Placental epithelial cell (primary cell): ENCODE results near the genes MSRB2 and PTF1A.

DNA sequence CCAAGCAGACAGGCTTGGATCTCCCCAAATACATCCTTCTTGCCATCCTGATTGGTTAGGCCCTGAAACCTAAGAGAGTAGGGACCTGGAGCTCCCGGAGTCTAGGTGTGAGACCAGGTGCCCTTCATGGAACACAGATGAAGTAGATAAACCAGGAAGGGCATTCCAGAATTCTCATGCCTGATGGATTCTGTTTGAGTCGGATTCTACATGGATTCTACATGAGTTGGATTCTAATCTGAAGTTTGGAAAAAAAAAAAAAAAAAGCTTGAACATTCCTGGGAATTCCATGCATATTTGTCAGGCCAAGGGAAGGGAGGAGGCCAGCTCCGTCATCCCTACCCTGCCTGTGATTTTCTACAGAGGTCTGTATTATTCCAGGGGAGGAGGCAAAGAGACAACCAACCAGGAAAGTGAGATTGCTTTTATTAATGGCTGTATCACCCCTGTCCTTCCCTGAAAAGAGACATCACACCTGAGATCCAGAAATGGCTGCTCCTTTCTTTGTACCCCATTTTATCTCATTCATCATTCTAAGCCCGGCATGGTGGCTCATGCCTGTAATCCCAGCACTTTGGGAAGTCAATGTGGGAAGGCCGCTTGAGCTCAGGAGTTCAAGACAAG, 27.8 kb upstream of the EBLN1 start:
- CAGE, long polyA plus RNA, result no peak

- CAGE, long polyA plus RNA, result no peak
These were observed 5.0 kb upstream of the SPAG6 start for GRCh38 chr10:22340195-22340738.

- CAGE, long polyA plus RNA, result no peak
These were observed 46.3 kb downstream of the SPAG6 start for GRCh38 chr10:22391536-22392112.

- CAGE, long polyA plus RNA, result no peak
These were observed 159.7 kb downstream of the PIP4K2A start for GRCh38 chr10:22554285-22555434.

- CAGE, long polyA plus RNA, result no peak
These were observed 141.4 kb downstream of the PIP4K2A start for GRCh38 chr10:22572617-22573699.

DNA sequence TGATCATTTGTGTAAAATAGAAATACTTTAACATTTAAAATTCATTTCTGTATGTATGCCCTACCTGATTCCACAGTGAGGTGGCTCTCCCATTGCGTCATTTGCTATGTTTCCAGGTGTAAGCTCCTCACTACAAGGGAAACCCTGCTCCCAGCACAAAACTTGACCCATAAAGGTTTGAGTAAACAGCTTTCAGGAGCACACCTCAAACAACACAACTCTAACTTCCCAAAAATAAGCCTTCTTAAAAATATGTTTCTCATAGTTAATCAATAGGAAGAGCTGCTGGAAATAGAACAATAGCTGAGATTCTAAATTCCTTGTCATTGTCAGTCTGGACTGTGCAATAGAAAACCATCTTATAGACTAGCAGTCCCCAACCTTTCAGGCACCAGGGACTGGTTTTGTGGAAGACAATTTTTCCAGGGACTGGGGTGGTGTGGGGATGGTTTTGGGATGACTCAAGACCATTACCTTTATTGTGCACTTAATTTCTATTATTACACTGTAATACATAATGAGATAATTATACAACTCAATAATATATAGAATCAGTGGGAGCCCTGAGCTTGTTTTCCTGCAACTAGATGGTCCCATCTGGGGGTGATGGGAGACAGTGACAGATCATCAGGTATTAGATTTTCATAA, 22.7 kb downstream of the PIP4K2A start:
- CAGE, long polyA plus RNA, result no peak

- CAGE, long polyA plus RNA, result no peak
These were observed 71.7 kb upstream of the MSRB2 start for GRCh38 chr10:23023684-23024098.

GRCh38 chr10:23095234-23095975, at the start of gene MSRB2:
TSS of gene MSRB2 (plus strand) at chr10:23095579.
- CAGE, long polyA plus RNA, result no peak

- CAGE, long polyA plus RNA, result no peak
These were observed 18.1 kb upstream of the PTF1A start for GRCh38 chr10:23173753-23174757.

DNA sequence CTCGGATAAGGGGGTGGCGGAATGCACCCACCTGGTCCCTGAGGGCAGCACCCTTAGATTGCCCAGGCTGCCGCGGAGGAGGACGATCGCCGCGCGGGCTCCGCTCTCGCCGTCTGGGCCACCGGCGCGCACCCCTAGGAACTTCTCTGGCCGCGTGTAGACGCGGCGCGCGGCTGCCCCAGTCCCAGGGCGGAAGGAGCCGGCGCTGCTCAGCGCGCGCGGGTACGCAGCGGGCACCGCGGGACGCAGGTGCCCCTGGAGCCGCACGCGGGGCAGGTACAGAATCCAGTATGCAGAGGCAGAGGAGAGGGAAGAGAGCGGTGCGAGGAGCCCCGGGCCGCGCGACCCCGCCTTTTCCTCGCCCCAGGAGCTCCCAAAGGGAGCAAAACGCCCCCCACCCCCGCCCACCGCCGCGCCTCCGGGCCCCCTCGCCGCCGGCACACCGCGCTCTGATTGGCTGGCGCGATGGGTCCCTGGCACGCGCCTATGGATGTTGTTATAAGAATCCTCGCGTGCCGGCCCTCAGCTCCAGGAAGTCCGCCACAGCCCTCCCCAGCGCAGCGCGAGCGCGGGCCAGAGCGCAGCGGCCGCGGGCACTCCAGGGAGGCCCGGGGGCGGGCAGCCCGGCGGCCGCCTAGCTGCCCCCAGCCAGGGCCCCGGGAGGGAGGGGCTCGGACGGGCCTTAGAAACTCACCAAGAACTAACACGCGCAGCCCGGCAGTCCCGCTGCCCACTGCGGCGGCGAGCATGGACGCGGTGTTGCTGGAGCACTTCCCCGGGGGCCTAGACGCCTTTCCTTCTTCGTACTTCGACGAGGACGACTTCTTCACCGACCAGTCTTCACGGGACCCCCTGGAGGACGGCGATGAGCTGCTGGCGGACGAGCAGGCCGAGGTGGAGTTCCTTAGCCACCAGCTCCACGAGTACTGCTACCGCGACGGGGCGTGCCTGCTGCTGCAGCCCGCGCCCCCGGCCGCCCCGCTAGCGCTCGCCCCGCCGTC, at the start of gene PTF1A:
Gene PTF1A (plus strand): TSS at position 529 of the 1,001 bp plus-strand sequence.
- CAGE, long polyA plus RNA, result no peak

DNA sequence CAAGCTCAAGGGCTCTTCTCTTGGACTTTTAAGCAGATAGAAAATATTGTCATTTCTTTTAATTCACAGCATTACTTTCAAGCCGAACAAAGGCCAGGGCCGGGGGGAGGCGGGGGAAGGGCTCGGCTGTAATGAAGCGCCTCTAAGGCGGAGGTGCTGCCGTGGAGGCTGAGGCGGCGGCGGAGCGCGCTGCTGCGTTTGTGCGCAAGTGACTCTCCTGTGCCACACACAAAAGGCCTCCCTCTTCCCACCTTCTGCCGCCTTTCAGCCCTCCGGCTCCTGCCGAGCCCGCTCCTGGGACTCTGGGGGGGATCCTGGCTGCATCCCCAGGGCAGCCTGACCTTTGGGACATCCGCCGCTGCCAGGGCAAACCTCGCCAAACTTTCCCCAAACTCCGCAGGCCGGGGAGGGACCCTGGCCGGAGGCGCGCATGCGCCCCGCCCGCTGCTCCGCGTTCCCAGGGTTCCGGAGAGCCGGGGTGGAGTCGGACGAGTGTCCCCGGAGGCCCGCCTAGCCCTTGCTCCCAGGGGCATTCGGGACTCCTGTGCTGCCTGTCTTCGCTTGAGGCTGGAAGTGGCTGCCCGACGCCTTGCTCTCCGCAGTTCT, 6.7 kb downstream of the PTF1A start:
- CAGE, long polyA plus RNA, result no peak

DNA sequence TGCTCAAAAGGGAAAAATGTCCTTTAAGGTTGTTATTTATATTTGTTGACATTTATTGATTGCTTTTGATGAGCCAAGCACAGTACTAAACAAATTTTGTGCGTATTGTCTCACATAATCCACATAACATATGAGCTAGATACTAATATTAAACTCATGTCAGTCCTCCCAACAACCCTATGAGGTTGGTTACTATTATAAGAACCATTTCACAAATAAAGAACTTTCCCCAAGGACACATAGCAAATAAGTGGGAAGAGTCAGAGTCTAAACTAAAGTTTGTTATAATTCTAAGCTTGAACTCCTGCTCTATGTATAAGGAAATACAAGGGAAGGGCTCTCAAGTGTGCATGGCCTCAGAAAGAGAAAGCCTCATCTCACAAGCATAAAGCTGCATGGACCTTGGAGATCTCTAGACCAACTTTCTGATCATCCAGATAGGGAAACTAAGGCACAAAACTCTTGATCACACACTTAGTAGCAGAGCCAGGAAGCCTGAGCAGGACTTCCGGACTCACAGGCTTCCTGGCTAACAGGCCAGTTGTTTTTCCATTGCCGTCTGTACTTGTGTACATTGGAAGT, 35.5 kb upstream of the OTUD1 start:
- CAGE, long polyA plus RNA, result no peak

GRCh38 chr10:23693304-23693822, 254.5 kb downstream of the OTUD1 start:
- CAGE, long polyA plus RNA, result no peak

- CAGE, long polyA plus RNA, result no peak
These were observed 179.9 kb upstream of the KIAA1217 start for GRCh38 chr10:24029044-24029370.

DNA sequence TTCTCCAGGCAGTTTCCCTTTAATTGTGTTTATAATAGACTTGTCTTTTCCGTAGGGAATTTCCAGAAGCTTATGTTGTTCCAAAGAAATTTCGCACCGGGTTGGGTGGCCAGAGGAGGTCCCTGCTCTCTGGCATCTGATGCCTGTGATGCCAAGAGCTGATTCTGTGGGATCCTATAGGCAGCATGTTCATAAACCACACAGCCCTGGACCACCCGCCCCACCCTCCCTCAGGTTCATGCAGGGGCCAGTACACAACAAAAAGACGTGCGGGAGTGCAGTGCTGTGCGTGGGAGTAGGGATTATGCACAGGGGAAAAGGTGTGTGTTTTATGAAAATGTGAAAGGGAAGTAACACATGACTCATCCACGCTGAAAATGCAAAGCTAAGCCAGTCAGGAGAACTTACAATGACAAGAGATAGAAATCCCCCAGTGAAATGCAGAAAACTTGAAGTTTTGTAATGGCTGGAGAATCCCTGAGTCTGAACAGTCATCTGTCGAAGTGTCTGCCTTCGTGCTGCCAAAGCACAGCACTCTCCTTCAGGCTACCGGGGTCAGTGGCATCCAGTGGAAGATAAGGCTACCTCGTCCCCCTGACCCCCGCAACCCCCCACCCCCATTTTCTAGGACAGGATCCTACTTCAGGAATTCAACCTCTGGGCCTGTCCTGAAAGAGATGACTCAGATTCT, 1.1 kb downstream of the KIAA1217 start:
- CAGE, long polyA plus RNA, result no peak

GRCh38 chr10:24241519-24241913, 32.6 kb downstream of the KIAA1217 start:
- CAGE, long polyA plus RNA, result no peak

GRCh38 chr10:24251248-24252171, 42.6 kb downstream of the KIAA1217 start:
- CAGE, long polyA plus RNA, result no peak

DNA sequence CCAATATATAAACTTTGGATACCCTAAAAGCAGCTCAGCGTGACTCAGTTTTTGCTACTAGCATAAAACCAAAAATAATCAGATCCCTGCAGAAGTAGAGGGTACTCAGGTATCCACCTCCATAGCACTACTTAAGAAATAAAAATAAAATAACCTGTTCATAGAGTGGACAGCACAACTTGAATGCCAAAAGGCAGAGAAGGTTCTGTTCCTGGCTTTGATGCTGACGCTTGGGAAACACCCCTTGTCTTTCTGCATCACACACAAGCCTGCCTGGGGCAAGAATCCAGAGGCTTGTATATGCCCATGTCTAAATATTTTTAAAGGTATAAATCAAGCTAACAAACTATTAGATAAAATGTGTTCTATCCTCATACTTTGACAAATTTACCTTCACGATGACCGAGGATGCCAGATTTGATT, 207.3 kb downstream of the KIAA1217 start:
- CAGE, long polyA plus RNA, result no peak

DNA sequence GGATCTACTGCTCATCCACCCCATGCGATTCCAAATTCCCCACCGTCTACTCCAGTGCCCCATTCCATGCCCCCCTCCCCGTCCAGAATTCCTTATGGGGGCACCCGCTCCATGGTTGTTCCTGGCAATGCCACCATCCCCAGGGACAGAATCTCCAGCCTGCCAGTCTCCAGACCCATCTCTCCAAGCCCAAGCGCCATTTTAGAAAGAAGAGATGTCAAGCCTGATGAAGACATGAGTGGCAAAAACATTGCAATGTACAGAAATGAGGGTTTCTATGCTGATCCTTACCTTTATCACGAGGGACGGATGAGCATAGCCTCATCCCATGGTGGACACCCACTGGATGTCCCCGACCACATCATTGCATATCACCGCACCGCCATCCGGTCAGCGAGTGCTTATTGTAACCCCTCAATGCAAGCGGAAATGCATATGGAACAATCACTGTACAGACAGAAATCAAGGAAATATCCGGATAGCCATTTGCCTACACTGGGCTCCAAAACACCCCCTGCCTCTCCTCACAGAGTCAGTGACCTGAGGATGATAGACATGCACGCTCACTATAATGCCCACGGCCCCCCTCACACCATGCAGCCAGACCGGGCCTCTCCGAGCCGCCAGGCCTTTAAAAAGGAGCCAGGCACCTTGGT, 250.3 kb downstream of the ARHGAP21 start:
- CAGE, long polyA plus RNA, result no peak

DNA sequence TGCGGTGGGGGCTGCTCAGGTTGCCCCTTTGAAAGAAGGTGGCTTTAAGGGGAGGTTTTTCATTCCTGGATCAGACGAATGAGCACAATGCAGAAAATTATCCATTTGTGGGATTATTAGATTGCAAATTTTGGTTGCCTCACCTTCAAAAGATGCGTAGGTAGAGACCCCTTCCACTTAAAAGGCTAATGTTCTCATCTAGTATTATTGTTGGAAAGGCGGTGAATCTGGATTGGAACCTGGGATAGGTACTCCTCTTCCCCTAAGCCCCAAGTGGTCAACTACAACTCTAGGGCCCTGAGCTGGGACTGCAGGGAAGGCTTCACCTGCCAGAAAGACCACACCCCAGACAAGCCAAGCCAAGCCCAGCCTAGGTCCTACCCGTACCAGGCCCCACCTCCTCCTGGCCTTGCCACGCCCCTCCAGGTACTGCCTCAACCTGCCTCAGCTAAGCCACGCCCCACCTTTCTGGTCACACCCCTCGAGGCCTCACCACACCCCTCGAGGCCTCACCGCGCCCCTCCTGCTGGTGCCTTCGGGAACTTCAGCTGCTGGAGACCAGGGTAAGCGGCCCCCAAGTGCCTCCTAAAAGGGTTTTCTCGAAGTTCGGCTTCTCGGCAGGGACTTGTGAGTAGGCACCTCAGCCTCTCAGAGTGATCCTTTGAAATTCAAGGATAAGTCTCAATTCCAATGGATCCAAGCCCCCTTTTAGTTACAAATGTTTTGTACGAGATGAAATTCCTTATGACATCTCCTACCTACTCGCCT, 171.4 kb downstream of the ARHGAP21 start:
- CAGE, long polyA plus RNA, result no peak